PFSK-1 (cell line): ENCODE measurements around the genes OR13H1 and HS6ST2.

GRCh38 chrX:124050812-124051708, 89.6 kb downstream of the STAG2 start:
- RRBS, result no CpG with 5 or more reads among the region's 5 CpGs

- RRBS, result no CpG with 5 or more reads among the region's 7 CpGs
These were observed 125.0 kb downstream of the STAG2 start for GRCh38 chrX:124086313-124087144.

GRCh38 chrX:125206060-125206678, 113.5 kb upstream of the TEX13C start:
- RRBS, result 33% methylated on average over 7 of the region's 17 CpGs

DNA sequence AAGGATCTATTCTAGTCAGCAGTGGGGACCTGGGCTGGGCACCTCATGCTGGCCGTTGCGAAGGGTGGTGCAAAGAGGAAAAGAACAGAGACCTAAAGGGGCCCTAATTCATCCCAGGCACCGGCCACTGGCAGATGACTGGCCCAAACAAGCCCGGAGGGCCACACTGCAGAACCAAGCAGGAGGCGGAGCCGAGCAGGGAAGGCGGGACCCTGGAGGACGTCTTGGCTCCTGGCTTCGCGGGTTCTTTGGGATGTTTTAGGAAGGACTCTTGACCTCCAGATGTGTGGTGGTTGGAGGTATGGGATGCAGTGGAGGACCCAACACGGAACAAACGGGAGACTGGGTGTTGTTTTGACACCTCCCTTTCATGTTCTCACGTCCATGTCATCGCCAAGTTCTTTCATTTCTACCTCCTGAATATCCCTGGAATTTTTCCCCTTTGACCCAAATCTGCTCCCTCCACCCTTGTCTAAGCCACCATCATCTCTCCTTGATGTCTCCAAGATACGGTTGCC, 49.0 kb downstream of the APLN start:
- RRBS, result no CpG with 5 or more reads among the region's 15 CpGs

DNA sequence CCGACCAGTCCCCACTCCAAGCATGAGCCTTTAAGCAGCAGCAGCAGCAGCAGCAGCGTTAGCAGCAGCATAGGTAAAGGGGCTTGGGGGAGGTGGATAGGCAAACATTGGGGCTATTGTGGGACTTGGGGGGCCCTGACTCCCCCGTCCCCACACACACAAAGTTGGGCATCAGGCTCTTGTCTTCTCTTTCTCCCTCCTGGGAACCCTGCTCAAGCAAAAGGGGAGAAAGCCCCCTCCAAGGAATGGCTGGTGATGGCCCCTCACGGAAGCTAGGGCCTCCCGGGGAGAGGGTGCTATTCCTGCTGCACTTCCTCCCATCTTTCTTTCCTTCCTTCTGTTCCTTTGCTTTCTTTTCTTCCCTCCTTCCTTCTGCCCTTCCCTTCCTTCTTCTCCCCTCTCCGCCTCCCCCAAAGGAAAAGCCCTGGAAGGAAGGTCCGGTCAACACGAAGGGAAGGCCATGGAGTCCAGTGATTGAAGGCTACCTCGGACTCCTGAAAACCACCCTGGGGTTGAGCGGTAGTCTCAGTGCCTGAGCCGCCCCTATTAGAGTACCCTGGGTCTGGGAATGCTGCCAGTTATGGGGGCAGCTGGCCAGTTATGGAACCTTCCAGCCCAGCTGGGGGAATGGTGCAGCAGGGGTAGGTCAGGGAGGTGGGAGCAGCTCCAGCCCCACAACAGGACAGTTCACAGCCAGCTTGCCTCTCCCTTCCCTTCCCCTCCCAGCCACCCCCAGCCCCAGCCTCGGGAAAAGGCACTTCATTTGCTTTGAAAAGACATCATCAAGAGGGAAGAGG, 8.4 kb downstream of the APLN start:
- RRBS, result no CpG with 5 or more reads among the region's 12 CpGs

GRCh38 chrX:129787505-129787878, 7.7 kb downstream of the SASH3 start:
- RRBS, result no CpG with 5 or more reads among the region's 5 CpGs

- RRBS, result no CpG with 5 or more reads among the region's 1 CpG
These were observed 8.6 kb downstream of the SASH3 start for GRCh38 chrX:129788413-129788612.

DNA sequence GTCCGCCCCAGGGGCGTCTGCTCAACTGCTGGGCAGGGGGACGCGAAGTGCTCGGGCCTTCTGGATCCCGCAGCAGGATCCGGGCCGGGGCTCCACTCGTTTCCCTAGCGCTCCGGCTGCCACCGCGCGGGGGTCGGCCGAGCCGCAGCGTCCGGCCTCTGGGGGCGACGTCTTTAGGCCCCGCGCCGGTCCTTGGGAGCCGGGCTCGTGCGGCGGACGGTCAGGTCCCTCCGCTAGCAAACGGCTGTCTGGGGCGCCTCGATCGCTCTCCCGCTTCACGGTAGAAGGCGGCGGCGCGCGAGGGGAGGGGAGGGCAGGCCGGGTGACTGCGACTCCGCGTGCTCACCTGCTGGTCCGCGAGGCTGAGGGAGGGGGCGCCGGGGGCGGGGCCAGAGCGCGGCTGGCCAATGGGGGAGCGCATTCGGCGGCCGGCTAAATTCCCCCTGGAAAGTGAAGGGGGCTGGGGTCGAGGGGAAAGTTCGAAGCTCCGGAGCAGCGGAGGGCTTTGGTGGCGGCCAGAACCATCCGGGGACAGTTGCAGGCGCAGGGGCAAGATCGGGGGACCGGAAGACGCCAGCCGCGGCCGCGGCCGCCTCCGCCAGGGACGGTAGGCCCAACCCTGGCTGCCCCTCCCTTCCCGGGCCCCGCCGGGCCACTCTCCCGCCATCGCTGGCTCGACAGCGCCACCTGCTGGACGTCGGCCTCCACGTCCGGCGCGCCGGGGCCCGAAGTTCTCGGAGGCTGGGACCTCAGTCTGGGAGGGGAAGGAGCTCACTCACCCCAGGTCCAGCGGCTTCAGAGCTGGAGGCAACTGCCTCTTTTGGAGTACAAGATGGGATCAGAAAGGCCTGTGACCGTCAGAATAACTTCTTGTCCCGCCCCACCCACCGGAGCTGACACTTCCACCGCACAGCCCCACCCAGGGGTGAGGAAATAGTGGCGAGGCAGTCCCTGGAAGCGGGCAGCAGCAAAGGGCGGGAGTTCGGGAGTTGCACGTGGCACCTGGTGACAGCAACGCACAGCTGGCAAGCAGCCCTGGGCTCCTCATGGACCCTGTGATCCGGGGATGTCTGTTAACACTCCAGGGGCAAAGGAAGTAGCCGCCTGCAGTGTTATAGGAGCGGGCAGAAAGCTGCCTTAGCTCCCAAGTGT, 49.9 kb downstream of the ELF4 start:
- RRBS, result 3% methylated on average over 46 of the region's 103 CpGs

- RRBS, result no CpG with 5 or more reads among the region's 4 CpGs
These were observed 153.0 kb downstream of the ENOX2 start for GRCh38 chrX:130749698-130750634.

DNA sequence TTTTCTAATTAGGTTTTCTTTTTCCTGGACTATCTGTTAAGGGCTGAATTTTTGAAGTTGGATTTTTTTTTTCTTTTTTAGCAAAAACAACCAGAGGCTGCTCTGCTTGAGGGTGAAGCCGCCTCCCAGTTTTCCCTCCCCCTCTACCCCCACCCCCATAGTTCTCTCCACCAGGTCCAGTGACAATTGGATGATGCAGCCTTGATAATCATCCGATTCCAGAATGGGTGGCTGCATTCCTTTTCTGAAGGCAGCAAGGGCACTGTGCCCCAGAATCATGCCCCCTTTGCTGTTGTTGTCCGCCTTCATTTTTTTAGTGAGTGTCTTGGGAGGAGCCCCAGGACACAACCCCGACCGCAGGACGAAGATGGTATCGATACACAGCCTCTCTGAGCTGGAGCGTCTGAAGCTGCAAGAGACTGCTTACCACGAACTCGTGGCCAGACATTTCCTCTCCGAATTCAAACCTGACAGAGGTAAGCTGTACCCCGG, 23.3 kb downstream of the ARHGAP36 start:
- RRBS, result no CpG with 5 or more reads among the region's 12 CpGs

GRCh38 chrX:131251478-131251699, 37.7 kb downstream of the IGSF1 start:
- RRBS, result no CpG with 5 or more reads among the region's 6 CpGs

DNA sequence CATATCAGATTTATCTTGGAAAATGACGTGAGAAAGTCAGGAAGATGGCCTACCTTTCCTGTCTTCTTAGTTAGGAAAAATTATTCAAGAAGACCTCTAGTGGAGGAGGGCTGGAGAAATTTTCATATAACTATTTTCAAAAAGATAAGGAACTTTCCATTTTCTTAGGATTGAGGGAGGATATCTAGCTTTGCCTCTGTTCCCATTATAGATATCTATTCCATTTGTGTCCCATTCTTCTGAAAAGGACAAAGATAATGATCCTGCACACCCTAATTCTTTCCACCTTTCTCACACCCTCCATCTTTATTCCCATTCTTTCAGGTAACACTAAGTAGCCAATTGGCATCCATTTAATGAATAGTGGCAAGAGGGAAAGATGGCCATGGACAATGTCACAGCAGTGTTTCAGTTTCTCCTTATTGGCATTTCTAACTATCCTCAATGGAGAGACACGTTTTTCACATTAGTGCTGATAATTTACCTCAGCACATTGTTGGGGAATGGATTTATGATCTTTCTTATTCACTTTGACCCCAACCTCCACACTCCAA, at the start of gene OR13H1:
Gene OR13H1, plus strand, starts transcription at position 380 of the 554 bp plus-strand sequence.
- RRBS, result no CpG with 5 or more reads among the region's 2 CpGs

DNA sequence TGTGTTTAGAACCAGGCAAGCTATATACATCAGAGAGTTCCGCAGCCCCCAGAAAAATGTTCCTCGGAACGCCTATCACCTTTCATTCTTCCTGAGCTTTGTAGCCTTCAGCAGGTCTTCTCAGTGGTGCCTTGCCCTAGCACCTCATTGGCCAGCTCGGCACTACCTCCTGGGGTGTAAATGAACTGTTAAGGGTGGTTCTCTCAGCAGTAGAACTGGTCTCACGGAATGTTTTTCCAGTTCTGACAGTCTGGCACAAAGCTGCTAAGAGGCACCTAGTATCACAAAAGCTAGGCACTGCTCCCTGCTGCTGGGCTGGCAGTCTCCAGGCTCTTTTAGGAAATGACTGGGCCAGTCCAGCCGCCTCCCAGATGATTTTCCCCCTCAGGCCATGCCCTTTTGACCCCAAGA, 8.1 kb downstream of the FRMD7 start:
- RRBS, result no CpG with 5 or more reads among the region's 6 CpGs

DNA sequence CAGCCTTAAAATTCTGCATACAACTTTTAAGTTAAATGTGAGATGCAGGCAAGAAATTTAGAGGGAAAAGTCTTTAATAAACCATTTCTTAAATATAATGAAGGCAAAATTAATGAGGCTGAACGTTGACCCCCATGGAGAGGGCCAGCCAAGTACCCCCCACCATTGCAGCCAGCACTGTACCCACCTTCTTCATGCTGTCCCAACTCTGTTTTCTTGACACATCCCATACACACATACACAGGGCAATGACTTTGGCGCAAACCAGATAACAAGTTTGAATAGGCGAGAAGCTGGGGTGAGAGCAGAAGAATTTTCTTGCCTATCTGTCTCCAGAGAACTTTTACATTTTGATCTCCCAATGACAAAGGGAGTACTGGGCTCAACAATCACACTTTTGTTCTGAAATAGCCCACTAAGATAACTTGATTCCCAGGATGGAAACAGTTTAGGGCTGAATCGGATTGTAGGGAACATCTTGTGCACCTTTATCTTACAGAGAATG, 77.8 kb downstream of the MBNL3 start:
- RRBS, result no CpG with 5 or more reads among the region's 4 CpGs

DNA sequence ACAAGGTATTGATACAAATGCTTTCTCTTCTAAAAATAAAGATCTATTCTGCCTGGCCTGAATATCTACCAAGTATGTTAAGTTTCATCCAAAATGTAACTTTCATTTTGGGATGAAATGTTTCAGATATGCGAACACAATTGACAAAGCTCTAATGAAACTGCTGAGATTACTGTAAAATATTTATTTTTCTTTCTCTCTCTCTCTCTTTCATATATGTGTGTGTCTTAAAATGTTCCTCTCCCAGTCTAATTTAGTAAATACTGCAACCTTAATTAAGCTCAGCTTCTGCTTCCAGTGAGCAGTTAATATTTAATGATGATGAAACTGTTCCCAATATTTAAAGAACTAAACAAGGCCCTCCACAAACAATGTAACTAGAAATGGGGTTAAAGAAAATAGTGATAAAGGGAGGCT, 71.9 kb downstream of the MBNL3 start:
- RRBS, result no CpG with 5 or more reads among the region's 1 CpG

- RRBS, result no CpG with 5 or more reads among the region's 2 CpGs
These were observed 76.3 kb upstream of the MBNL3 start for GRCh38 chrX:132565117-132565568.

DNA sequence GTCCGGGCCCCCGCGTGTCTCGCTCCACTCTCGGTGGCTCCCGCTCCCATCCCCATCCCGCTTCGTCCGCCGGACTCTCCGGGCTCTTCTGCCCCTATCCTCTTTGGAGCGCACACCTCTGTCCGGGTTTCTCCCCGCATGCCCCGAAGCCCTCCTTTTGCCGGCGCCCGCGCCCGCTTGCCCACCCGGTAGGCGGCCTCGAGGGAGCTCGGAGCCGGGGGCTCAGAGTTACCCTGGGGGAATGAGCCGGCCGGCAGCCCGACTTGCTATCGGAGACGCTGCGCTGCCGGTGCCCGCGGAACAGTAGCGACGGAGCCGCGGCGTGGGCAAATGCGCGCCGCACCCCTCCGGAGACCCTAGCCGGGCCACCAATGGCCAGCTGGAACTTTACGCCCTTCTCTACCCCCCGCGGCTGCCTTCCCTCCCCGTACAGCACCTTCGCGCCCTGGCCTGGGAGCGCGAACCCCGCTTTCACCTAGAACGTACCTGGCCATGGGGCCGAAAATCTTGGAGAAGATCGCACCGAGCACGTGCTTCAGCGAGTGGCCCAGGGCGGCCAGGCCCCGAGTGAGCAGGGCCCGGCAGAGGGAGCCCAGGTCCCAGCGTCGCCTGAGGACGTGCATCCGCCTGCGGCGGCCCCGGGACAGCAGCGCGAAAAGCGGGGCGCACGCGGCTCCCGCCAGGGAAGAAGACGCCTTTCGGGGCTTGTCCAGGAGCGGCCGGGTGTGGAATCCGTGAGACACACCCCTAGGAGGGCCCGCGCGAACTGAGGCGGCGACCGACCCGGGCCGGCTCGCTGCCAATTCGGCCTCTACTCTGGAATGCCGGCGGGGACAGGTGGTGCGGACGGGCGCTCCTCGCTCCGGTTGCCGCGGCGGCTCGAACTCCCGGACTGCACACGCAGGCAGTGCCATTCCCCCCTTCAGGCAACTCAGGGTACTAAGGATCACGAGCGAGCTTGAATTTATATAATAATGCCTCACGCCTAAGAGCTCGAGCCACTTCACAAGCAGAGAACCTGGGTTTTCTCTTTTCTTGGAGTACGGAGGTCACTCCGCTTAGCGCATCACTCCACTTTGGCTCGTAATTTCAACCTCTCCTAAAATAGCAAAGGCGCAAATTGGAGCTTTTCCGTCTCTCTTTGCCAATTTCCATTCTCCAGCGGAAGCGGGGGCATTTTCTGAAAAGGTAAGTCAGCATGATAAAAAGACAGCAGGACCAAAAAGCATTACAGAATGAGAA, at the start of gene HS6ST2:
Gene HS6ST2, minus strand, starts transcription at position 941 of the 1,242 bp plus-strand sequence.
- RRBS, result 2% methylated on average over 61 of the region's 116 CpGs

GRCh38 chrX:133009572-133010167, 51.2 kb upstream of the HS6ST2 start:
- RRBS, result no CpG with 5 or more reads among the region's 19 CpGs

DNA sequence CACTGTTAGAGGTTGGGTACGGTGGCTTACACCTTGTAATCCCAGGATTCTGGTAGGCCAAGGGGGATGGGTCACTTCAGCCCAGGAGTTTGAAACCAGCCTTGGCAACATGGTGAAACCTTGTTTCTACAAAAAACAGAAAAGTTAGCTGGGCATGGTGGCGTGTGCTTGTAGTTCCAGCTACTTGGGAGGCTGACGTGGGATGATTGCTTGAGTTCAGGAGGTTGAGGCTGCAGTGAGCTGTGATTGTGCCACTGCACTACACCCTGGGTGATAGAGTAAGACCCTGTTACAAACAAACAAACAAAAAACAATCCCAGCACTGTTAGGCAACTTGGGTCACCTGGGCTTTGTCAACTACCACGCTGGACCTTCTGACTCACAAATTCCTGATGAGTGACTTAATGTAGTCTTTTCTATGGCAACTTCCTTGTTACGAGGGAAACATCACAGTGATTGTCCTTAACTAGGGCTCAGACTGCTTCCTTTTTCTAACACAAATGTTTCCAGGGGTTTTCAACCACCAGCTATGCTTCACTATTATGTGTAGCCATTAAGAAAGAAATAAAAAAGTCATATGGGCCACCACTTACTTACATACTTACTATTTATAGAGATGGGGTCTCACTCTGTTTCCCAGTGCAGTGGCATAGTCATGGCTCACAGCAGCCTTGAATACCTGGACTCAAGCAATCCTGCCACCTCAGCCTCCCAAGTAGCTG, 128.8 kb upstream of the GPC4 start:
- RRBS, result no CpG with 5 or more reads among the region's 5 CpGs

- RRBS, result no CpG with 5 or more reads among the region's 18 CpGs
These were observed 41.2 kb upstream of the GPC3 start for GRCh38 chrX:134026397-134027246.